Cardiac ventricle fibroblast (primary cell): ENCODE measurements around a stretch of chr17.

GRCh38 chr17:81272475-81273195 is 22.5 kb downstream of the SLC38A10 start:
- RAMPAGE, long total RNA: no peak

DNA sequence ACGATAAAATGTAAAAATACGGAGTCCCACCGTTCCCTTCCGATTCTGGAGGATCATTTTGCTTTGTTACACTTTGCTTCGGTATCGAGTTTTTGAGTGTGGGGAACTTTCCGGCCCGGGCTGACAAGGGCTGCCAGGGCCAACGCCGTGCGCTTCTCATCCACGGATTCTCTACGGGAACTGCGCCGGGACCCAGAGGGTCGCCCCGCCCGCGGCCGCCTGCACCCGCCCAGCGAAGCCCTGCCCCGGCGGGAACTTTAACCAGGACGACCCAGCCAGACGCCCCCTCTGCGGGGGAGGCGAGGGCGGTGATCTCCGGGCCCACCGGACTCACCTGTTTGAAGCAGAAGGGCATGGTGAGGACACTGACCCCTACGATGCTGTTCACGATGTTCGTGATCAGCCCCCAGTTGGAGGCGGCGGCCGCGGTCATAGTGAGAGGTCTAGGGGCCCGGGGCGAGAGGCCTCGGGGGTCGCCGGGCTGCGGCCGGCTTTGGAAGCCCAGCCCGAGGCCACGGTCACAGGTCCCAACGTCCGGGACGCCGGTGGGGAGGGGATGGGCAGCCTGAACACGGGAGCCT is 528 bp downstream of the SLC38A10 start:
- RAMPAGE, long total RNA: no peak

GRCh38 chr17:81348666-81349279 is 46.5 kb upstream of the BAHCC1 start:
- RAMPAGE, long total RNA: no peak

GRCh38 chr17:81349865-81350643 is 45.2 kb upstream of the BAHCC1 start:
- RAMPAGE, long total RNA: no peak

DNA sequence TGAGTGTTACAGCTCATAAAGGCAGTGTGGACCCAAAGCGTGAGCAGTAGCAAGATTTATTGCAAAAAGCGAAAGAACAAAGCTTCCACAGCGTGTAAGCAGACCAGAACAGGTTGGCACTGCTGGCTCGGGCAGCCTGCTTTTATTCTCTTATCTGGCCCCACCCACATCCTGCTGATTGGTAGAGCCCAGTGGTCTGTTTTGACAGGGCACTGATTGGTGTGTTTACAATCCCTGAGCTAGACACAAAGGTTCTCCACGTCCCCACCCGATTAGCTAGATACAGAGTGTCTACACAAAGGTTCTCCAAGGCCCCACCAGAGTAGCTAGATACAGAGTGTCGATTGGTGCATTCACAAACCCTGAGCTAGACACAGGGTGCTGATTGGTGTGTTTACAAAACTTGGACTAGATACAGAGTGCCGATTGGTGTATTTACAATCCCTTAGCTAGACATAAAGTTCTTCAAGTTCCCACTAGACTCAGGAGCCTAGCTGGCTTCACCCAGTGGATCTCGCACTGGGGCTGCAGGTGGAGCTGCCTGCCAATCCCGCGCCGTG is 43.7 kb upstream of the BAHCC1 start:
- RAMPAGE, long total RNA: no peak

- RAMPAGE, long total RNA: no peak
These were observed 15.7 kb upstream of the BAHCC1 start for GRCh38 chr17:81379578-81379967.

DNA sequence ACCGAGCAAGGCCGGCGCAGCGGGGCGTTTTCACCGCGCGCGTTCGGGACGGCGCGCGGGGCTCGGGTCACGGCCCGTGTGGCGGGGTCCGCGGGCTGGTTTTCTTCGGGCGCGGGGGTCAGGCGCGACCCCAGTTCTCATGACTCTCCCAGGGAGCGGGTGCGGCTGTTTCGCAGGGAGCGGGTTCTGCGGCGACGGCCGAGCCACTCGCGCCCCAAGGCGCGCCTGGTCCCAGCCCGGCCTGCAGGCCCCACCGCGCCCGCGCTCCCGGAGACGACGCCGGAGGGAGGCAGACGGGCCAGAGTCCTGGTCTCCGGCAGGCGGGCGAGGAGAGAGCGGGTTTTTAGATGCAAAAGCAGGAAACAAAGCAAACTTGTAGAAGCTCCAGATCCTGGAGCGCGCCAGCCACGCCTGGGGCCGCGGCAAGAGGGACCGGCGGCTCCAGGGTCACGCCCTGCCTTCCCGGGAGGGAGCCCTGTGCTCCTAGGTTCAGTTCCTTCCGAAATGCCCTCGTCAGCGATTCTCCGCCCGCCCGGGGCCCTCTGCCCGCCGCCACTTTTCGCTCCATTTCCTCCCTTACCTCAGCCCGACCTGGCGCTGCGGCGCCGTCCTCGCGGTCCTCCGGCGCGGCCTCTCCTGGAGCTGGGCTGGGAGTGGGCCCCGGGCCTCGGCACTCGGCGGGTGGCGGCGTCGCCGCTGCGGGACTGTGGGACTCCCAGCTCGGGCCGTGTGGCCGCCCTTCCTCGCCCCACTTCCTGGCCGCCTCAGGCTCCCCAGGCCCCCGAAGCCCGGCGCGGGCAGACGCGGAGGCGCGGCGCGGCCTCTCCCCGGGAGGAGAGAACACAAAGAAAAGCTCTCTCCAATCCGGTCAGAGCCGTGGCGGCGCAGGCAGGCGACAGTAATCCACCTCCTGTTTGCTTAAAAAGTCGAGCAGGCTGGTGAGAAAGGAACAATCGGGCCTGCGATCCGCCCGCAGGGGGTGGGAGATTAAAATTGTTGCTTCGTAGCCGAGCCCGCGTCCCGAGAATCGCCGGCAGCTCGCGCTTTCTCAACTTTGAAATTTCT is 1.4 kb downstream of the BAHCC1 start:
- RAMPAGE, long total RNA: no peak

- RAMPAGE, long total RNA: no peak
These were observed 28.0 kb downstream of the BAHCC1 start for GRCh38 chr17:81423235-81423646.

DNA sequence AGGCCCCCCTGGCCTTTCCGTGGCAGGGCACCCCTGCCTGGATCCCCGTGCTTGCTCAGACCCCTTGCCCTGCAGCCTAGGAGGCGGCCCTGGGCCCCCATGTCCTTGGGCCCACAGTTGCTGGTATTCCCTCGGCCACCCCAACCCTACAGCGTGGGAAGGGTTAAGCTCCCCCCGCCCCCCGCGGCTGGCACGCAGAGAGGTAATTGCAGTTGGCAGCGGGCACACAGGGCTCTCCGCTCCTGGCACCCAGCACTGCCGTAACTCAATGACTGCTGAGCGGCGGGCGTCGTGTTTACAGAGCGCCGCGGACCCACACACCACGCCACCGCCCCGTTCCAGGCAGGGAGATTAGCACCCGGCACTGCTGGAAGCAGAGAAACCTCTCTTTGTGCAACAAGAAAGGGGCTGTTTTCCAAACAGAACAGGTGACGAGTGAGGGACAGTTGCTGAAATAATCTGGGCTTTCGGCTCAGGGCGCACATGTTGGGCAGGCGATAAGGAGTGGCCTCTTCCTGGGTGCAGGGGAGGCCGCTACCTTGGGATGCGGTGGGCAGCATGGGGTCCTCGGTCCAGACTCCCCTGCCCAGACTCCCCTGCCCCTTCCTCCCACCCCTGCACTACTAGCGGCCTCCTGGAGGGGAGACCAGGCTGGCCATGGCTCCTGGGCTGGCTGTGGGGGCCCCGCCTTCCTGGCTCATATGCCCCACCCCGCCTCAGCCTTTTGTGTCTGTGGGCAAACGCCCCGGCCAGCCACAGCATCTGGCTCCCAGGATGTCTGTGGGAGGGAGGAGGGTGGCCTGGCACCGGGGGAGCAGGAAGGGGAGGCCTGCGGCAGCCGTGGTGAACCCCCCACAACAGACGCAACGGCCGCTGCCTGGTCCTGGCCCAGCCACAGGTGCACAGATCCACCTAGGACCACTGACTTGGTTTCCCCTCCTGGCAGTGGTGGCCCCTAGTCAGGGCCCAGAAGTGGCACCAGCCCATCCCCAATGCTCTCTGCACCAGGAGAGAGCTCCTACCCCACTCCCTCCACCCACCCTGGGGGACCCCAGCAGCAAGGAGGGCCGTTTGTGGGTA is 32.6 kb downstream of the BAHCC1 start:
- RAMPAGE, long total RNA: no peak

DNA sequence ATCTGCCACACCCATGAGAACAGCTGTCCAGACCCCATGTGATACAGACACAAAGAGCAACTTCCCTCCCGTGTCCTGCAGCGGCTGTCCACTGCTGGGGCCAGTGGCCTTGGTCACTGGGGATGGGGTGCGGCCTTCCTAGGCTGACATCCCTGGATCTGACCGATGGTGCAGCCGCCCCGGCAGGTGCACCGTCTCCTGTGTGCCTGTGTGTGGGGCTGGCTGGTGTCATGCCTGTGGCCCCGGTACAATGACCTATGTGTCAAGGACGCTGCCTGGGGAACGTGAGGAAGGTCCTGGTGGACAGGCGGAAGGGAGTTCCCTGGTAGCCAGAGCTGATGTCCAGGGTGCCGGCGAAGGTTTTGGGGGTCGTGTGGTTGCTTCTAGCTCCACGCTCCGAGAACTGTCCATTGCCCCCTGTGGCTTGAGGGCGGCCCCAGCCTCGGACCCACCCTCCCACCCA is 36.9 kb downstream of the BAHCC1 start:
- RAMPAGE, long total RNA: no peak

GRCh38 chr17:81453746-81454157 is 58.5 kb downstream of the BAHCC1 start:
- RAMPAGE, long total RNA: no peak

DNA sequence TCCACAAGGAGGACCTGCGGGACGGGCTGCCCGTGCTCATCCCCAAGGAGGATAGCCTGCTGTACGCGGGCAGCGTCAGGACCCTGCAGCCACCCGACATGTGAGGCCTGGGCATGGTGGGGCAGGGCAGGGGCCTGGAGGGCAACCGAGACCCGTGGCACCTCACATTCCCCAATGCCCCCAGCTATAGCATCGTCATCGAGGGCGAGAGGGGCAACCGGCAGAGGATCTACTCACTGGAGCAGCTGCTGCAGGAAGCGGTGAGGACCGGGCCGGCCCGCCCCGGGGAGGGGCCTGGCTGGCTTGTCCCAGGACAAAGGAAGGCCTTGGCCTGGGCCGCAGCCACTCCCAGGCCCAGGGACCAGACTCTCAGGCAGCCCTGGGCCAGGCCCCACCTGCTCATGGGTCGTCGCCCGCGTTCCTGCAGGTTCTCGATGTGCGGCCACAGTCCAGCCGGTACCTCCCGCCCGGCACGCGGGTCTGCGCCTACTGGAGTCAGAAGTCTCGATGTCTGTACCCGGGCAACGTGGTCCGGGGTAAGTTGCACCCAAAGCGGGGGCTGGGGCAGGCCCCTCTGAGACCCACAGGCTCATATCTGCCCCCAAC is 53.4 kb downstream of the ACTG1 start:
- RAMPAGE, long total RNA: no peak

DNA sequence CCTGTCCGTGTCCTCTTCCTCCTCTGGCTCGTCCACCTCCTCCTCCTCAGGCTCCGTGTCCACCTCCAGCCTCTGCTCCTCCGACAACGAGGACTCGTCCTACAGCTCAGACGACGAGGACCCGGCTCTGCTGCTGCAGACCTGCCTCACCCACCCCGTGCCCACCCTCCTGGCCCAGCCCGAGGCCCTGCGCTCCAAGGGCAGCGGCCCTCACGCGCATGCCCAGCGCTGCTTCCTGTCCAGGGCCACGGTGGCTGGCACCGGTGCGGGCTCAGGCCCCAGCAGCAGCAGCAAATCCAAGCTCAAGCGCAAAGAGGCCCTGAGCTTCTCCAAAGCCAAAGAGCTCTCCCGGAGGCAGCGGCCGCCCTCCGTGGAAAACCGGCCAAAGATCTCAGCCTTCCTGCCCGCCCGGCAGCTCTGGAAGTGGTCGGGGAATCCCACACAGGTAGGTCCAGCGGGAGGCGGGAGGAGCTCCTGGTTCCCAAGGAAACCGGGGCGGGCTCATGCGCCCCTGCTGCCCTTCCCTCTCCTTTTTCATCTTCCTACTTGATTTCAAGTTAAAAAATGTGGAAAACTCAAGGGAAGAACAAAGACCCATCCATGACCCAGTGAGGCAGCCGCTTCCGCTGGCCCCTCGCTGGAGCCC is 50.9 kb downstream of the ACTG1 start:
- RAMPAGE, long total RNA: no peak

DNA sequence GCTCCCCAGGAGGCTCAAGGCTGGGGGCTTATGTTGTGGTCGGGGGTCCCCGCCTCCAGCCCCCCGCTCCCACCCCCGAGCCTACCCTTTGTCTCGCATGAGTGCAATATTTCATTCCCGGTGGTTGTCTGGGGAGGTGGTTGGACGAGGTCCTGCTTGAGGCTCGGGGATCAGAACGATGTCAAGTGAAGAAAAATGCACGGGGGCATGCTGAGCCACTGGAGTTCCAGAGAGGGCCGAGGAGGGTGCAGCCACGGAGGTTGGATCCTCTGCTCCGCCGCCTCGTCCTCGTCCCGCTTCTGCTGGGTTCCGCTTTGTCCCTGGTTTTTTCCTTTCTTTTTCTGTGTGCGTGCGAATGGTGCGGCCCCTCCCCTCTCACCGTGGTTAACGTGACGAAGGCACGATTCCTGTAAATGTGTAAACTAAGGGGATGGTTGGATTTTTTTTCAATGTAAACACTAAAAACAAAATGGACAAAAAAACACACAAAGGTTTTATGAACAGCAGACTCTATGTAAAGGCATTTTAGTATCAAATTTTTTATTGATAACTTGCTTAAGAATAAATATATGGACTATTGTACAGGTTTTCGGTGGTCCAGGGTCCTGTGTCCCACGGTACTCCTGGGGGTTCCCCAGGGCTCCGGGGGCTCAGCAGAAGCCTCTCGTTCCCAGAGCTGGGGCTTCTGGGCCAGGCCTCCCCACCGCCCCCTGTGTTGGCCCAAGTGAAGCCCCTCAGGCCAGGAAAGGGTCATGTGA is 46.7 kb downstream of the ACTG1 start:
- RAMPAGE, long total RNA: no peak

DNA sequence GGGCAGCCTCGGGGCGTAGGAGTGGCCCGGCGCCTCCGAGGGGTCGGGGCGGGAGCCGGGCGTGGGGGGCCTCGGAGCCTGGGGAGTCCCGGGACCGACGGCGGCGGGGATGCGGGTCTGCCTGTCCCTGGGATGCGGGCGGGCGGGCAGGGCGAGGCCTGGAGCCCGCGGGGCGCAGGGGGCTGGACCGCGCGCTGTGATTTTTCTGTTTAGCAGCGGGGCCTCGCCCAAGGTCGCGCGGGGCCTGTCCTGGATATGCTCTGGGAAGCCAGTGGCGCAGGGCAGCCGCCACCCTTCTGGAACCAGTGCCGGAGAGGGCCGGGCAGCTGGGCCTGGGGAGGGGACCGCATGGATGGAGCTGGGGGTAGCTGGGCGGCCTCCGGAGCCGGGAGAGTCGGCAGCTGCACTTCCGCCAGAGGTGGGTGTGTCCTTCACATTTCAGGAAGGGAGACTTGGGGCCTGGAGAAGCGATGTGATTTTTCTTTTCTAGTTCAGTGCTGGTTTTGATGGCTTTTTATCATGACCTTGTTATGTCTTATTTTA is 2.5 kb upstream of the ACTG1 start:
- RAMPAGE, long total RNA: no peak

DNA sequence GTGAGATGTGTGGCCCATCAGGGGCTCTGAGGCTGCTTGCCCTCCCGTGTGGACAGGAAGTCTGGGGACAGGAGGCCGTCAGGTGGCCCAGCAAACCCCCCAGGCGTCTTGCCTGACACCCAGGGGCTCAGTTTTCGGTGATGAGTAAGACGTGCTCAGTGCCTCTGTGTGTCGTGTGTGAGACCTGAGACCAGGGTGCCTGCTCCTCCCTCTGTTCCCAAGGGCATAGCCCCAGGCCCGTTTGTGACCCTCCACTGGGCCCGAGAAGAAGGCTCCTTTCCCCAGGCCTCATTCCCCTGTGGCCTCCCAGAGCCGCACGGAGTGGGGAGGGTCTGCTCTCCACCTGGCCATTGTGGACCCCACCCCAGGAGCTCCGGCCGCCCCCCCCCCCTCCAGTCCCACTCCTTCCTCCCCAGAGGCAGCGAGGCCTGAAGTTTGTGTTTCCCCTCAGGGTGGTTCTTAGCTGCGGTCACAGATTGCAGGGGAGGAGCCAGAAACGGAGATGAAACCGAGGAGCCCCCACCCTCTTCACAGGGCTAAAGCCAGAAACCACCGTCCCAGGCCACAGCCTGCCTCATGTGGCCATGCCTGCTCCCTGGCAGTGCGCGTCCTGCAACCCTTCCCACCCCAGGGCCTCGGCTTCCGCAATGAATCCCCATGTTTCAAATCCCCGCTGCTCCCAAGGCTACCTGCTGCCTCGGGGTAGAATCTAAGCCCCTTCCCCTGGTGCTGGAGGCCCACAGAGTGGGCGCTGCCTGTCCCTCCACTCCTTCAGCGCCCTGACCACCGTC is 5.0 kb upstream of the ACTG1 start:
- RAMPAGE, long total RNA: no peak

GRCh38 chr17:81537064-81537772 is 9.0 kb downstream of the FSCN2 start:
- RAMPAGE, long total RNA: no peak

DNA sequence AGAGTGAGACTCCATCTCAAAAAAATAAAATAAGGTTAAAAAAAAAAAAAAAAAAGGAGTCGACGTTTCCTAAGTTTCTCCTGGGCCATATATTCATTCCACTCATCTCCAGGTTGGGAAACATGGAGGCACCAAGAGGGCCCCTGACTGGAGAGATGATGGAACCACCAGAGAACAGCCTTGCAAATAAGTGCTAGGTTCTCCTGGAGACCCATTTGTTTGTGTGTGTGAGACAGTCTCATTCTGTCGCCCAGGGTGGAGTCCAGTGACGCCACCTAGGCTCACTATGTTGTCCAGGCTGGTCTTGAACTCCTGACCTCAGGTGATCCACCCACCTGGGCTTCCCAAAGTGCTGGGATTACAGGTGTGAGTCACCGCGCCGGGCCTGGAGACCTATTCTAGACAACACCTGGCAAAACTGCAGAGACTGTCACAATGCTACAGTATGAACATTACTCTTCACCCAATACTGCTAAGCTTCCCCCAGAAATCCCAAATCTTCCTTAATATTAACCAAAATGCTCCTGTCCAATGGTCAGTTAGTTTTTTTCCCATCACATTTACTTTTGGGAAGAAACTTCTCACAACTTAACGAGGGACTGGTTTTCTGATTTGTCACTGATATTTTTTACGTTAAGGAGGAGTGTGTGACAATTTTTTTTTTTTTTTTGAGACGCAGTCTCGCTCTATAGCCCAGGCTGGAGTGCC is 1.4 kb downstream of the NPLOC4 start:
- RAMPAGE, long total RNA: no peak

- RAMPAGE, long total RNA: no peak
These were observed 8.5 kb downstream of the PDE6G start for GRCh38 chr17:81647598-81648523.

DNA sequence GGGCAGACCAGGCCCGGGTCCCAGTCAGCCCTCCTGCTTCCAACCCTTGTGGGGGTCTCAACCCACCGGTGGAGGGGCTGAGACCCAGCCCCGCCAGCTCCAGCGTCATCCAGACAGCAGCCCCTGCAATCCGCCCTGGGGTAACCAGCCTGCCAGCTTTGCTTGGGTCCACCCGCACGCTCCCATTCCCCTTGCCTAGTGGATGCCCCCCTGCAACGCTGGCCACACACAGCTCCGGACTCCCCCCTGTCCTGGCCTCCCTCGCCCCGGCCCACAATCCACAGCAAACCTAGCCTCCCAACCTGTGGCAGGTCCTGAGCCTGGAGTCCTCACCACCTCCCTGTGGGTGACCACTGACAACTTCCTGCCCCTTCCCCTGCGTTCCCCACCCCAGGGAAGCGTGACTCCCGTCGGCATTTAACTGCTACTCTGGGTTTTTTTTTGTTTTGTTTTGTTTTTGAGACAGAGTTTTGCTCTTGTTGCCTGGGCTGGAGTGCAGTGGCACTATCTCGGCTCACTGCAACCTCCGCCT is 2.9 kb downstream of the PDE6G start:
- RAMPAGE, long total RNA: no peak